ENCODE measurements around the genes ARL6IP1 and PDILT.

- PRO-cap, result no peak
Measured at GRCh38 chr16:16125608-16126152, 97.6 kb downstream of the ABCC6 start.

DNA sequence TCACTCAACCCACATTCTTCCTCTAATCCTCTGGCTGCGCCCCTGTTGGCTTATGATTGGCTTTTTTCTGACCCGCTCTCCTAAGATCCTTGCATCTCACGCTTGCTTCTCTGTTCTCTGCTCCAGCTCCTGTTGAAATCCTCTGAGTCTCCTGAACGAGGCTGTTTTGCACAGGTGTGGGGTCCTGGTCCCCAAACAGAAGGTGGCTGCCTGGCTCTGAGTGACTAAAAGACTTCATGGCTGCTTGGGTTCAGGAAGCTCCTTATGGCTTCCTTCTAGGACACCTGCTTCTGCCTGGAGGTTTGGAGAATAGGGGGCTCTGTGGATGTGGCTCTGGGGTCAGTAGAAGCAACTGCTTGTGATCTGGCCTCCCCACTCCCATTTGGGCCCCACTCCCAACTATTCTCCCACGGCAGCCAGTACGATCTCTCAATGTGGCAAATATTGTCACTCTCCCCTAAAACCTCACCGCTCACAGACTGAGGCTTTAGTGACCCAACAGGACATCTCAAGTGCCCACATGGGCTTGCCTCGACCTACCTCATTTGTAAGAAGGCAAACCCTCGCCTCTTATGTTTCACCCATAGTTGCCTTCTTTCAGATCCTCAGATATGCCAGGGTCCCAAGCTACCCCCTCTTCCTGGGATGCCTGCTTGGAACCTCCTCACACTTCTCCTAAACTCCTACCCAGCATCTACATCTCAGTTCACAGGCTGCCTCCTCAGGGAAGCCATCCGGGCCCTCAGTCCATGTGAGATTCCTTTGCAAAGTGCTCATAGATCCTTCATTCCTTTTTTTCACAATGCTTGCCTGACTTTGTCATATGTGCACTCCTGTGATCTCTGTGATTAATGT lies 282.7 kb downstream of the XYLT1 start:
- PRO-cap, result no peak

GRCh38 chr16:17277760-17278331 lies 192.9 kb downstream of the XYLT1 start:
- PRO-cap, result no peak

DNA sequence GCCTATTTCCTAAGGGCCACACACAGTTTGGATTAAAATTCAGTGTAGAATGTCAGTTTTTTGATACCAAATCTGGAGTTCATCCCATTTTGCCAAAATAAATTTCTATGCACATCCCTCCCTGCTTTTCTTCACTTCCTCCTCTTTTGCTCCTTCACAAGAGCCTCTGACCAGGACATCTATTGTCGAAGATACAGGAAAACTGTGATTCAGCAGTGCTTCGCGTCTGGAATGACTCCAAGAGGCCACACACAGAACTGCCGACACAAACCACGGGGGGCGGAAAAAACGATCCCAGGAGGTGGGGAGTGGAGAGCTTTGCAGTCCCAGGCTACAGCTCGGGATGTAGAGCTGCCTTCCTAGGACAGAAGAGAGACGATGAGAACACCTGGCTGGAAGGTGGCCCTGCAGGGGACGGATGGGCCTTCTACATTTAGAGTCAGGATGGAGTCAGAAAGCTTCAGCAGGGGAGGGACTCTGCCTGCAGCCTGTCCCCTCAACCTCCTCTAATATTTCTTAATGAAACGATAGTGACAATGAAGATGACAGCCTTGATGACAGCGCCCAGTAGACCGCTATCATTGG lies 102.8 kb downstream of the XYLT1 start:
- PRO-cap, result no peak

DNA sequence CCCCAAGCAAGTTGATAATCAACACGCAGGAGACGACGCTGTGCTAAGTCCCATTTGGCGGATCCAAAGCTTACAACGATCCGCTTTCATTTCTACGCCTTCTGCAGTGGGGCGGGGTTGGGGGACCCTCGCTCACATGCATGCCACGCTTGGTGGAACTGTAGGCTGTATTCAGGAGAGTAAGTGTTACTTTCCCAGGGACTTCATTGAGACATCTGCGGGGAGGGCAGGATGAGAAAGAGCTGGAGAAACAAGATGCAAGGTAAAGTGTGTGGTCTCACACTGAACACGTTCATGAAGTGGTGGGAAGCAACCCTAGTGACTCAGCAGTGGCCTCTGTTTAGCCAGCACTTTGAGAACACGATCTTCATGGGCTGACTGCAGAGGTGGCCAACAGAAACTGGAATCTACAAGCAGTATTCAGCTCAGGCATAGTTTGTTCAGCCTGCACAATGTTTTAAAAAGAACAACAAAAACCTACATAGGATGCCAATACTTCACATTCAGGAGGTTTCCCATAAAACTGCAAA lies 100.4 kb downstream of the XYLT1 start:
- PRO-cap, result no peak

GRCh38 chr16:17375302-17376154 lies 95.2 kb downstream of the XYLT1 start:
- PRO-cap, result no peak

- PRO-cap, result no peak
Measured at GRCh38 chr16:17414042-17415065, 56.4 kb downstream of the XYLT1 start.

DNA sequence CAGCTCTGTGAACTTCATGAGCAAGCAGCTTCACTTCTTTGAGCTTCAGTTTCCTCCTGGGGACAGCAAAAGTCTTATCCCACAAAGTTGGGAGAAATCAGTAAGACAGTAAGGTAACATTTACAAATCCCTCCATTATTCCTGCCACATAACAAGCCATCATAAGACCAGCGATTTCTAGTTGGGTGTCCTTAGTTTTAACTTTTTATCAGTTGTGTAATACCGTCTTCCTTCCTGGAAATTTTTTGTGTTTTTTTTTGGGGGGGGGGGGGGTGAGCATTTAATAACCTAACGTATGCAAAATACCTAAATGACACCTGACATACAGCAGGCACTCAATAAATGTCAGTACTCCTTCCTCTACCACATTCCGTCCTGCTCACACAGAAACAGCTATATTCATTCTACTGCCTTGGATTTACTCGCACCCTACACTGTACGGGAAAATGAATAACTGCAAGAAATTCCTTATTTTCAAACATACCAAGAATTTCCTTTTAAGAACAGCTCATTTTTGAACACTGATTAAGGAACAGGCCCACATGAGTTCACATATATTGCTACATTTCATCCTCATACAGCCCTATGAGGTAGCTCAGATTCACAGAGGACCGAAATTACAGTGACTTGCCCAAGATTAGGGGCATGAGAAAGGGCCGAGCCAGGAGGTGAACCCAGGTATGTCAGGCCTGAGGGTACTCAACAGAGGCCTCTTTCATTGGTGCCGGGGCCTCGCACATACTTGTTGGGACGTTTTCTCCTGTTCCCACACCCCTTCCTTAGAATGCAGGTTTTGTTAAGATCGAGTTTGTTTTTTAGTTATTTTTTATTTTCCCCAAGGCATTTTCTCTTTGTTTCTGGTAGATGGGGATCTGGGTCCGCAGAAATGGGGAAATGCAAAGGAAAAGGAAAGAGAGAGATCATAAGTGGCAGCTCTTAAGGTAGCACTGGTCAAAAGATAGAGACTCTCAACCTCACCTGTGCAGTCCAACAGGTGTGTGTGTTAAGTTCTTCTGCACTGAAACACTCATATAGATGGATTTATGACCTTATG lies 5.1 kb downstream of the XYLT1 start:
- PRO-cap, result no peak

GRCh38 chr16:17468905-17469299 lies 1.9 kb downstream of the XYLT1 start:
- PRO-cap, result no peak

DNA sequence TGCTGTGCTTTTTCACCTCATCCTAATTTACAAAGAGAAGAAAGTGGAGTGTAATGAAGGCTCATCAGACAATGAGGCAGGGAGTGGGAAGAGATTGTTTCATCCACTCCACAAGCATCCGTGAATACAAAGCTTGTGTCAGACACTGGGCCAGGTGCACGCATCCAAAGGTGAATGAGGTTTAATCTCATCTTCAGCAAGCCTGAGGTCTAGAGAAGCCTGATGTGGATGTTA lies 1.2 kb upstream of the XYLT1 start:
- PRO-cap, result no peak

DNA sequence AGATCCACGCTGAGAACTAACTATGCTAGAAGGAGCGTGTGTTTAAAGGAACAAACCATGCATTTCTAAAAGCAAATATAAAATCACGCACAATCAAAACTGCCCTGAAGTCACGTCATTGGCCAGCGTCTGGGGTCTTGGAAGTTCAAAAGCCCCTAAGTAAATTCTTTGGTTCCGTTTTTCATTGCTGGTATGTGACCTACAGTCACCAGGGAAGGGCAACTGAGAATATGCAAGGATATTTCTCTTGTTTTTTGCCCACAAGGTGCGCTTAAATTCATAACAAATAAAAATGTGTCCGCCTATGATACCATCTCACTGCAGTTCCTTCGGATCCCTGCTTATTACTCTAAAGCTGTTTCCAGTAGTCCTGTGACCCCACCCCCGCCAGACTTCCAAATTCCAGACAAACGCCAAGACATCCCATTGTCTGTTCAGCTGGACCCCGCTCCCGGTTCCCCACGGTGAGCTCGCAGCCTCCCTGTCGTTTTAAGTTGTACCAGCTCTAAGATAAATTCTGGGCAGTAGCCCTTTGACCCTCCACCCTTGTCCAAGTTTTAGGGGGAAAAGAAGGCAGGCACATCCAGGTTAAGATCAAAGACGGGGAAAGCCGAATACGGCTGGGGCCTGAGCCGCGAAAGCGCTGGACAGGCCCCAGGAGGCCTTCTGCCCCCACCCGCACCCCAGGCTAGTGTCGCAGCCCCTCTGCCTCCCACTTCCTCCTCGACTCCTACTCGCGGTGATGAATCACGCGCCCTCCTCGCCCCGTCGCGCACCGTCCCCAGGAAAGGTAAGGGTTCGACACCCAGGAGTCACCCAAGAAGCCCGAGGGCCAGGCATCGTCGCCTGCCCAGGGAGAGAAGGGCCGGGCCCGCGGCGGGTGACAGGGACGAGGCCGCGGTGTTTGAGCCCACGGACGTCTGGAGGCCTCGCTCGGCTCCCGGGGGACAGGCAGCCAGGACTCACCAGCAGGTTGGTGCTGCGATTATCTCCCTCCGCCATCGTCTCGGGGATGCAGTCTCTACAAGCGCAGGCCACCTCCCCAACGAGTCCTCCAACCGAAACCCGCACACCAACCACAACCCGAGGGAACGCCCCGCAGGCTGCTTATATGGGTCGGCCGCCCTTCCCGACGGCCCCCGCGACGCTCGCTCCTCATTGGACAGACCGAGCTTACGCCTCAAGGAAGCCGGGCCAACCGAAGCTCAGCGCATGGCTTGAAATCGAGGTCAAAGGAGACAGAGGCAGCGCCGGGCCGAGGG lies at the start of gene ARL6IP1:
Gene ARL6IP1 (minus strand): TSS at position 1,085 of the 1,262 bp plus-strand sequence.
- PRO-cap, result bidirectional peak, plus-strand start outside the sequence, minus-strand start at position 1,083 of the sequence

- PRO-cap, result no peak
Measured at GRCh38 chr16:18851932-18852637, 50.7 kb upstream of the ARL6IP1 start.

DNA sequence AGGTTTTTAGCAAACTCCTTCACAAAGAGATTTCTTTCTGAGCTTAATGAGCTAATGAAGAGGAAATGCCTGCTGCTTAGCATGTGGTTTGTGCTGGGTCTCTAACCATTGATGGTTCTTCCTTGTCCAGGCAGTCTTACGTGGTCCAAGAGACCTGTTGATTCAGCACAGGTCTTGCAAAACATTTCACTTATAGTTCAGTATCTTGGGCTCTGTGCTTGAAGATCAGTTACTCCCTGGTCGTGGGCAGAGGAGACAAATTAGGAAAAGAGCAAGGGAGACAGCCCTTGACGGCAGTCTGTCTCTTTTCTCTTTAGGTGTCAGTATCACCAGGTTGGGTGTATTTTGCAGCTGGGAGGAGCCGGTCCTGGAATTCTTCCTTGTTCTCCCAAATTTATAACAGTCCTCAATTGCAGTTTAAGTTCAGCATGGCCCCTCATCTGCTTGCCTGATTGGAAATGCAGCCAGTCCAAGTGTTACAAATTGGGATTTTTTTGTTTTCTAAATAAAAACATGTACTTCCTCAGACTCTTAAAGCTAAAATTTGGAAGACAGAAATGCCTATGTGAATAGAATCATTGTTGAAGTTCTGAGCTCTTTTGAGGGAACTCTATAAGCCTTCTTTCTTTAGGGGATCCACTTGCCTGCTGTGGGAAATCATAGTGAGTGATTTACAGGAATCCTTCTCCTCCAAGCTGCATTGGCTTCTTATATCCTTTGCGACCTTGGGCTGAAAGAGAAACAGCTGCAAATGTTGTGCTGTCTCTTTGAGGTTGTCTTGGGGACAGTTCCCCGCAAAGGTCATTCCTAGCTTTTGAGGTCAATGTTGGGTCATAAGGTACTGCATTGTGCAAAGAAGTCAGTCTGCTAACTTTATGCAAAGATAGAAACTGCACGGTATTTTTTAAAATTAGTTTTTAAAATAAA lies 3.6 kb downstream of the ITPRIPL2 start:
- PRO-cap, result no peak

DNA sequence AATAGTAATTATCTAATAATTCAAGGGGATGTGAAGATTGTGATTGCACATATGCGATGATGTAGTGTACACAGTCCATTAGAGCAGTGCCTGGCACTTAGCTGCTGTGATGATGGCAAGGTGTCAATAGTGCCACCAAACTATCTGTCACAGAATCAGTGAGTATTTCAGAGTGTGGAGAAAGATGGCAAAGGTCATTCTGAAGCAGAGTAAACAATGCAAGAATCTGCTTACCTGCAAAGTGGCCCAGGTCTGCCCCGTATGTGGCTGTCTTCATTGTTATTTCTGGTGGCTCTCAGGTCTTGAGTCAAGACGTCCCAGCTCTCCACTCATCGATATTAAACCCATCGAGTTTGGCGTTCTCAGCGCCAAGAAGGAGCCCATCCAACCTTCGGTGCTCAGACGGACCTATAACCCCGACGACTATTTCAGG lies 15.2 kb downstream of the SYT17 start:
- PRO-cap, result no peak

GRCh38 chr16:19393259-19394169 lies 24.2 kb upstream of the TMC5 start:
- PRO-cap, result bidirectional peak, plus-strand start at chr16:19393369, minus-strand start at chr16:19393316; unidirectional peak, minus-strand start at chr16:19393732

DNA sequence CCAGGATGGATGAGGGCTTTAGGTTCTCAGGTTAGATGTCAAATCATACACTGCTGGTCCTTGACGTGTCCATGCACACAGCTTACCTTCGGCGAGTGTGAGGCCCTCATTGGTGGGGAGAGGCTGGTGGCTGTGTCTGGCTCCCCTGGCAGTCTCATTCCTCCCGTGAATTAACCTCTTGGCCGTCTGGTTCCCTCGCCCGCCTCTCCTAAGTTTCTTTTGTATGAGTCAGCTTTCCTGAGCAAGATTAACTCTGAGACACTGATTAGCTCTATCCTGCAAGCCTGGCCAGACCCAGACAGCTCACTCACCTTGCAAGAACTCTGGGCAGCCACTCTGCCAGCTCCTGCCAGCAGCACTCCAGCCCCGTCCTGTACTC lies 39.8 kb downstream of the VPS35L start:
- PRO-cap, result no peak

DNA sequence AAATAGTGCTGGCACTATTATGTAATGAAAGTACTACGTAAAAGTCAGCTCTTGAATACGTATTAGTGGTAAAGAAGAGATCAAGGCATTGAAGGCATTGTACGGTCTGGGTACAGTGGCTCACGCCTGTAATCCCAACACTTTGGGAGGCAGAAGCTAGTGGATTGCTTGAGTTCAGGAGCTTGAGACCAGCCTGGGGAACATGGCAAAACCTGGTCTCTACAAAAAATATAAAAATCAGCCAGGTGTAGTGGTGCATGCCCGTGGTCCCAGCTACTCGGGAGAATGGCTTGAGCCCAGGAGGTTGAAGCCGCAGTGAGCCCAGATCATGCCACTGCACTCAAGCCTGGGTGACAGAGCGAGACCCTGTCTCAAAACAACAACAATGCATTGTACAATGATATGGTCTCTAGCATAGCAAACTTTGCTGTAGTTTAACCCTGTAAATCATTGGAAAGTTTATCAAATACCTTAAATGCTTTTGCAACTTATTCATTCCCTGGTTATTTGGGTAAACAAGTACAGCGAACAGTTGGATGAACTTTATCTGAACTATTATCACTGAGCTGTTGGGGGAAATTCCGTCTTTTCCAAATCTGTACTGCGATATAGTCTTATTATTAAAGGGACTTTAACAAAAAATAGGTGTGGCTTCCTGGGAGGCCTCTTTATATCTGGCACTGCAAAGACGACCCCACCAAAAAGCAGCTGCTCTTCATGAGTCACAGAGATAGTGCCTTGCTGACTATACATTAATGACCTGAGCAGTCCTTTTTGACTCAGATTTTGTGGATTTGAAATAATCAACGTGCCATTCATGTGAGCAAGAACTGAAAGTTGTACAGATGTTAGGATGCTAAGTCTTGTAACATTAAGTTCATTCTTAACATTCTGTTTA lies 73.5 kb downstream of the GPRC5B start:
- PRO-cap, result no peak

- PRO-cap, result no peak
Measured at GRCh38 chr16:19859716-19860281, 24.8 kb downstream of the GPRC5B start.

- PRO-cap, result no peak
Measured at GRCh38 chr16:19860381-19861155, 24.1 kb downstream of the GPRC5B start.

DNA sequence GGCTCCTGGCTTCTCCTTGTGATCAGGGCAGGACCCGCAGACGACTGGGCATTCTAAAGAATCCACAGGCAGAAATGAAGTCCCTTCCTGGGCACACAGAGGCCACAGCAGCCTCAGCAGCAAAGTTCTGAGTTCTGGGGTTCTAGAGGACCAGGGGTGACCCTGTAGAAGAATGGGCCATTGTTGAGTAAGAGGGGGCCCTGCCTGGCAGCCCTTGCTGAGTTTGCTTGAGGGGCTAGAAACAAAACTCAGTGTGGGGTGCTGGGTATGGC lies at the start of gene PDILT:
Gene PDILT (minus strand): TSS at position 129 of the 272 bp plus-strand sequence.
- PRO-cap, result no peak

Data from sternocleidomastoid (tissue), 1 donor.